ENCODE data around the genes BEST4 and HECTD3.

- RRBS: no CpG with 5 or more reads among the region's 37 CpGs
Observed at GRCh38 chr1:44408376-44409336, 3.6 kb downstream of the RNF220 start.

- RRBS: no CpG with 5 or more reads among the region's 5 CpGs
Observed at GRCh38 chr1:44496552-44496939, 91.5 kb downstream of the RNF220 start.

DNA sequence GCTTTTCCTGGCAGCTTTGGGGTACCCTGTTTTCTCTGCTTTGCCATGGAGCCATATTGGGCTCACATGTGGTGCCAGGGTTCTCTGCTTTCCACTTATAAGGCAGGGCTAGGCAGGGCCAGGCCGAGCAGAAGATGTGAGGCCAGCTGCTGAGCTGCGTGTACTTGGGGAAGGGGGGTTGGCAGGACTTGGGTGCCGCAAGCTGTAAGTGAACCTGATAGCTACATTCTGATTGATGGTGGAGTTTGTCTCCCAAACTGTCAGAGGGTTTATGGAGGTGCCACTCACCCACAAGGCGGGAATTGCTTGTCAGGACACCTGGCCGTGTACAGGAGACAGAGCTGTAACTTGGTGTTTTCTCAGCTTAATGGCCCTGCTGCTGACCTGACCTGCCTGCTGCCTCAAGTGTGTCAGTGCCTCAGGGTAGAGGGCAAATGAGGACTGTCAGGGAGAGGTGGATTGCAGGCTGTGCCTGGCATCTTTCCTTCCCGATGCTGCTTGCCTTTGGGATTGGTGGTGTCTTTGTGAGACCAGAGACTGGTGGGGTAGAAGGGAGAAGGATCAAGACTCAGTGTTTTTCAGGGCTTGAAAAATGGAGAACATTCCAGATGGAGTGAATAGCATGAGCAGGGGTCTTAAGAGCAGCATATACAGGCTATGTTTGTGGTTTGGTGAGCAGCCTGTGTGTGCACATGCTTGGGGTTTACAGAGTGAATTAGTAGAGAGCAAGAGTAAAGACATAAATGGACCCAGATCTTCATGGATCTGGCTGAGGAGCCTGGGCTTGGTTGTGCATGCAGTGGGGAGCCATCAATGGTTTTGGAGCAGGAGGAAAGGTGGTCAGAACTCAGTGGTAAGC is 31.4 kb downstream of the TMEM53 start:
- RRBS: no CpG with 5 or more reads among the region's 6 CpGs

- RRBS: 84% methylated on average over 10 of the region's 29 CpGs
Observed at GRCh38 chr1:44644877-44646023, 29.0 kb downstream of the TMEM53 start.

- RRBS: no CpG with 5 or more reads among the region's 12 CpGs
Observed at GRCh38 chr1:44673732-44673978, 626 bp downstream of the TMEM53 start.

GRCh38 chr1:44746129-44746658 is 6.6 kb downstream of the KIF2C start:
- RRBS: no CpG with 5 or more reads among the region's 5 CpGs

GRCh38 chr1:44784778-44785527 is 3.0 kb downstream of the BEST4 start:
- RRBS: no CpG with 5 or more reads among the region's 13 CpGs

DNA sequence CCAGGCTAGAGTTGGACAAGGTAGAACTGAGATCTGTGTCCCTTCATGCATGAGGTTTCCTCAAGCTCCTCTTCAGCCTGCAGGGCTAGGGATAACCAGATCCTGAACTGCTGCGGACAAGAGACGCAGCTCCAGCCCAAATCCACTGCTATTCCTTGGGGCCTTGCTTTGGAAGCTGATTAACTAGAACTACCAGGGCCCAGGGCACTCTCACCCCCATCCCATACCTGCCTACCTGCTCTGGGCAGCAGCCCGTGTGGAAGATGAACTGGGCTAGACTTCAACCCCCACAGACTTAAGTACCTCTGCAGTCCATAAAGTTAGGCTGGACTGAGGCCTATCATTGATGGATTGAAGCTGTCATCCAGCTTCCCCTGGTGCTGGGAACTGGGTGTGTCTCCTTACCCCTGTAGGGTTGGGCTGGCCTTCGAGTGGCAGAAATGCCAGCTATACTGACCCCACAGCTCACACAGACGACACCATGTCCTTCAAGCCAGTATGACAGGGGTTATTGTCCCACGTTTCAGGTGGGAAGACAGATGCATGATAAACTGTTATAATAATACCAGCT is at the start of gene BEST4:
Gene BEST4, minus strand, starts transcription at position 270 of the 571 bp plus-strand sequence.
- RRBS: no CpG with 5 or more reads among the region's 6 CpGs

GRCh38 chr1:44806329-44806726 is 823 bp downstream of the DYNLT4 start:
- RRBS: 94% methylated on average over 14 of the region's 29 CpGs

- RRBS: 4% methylated on average over 19 of the region's 34 CpGs
Observed at GRCh38 chr1:45011115-45011800, at the start of gene HECTD3. Gene HECTD3, minus strand, starts transcription at chr1:45011324.

DNA sequence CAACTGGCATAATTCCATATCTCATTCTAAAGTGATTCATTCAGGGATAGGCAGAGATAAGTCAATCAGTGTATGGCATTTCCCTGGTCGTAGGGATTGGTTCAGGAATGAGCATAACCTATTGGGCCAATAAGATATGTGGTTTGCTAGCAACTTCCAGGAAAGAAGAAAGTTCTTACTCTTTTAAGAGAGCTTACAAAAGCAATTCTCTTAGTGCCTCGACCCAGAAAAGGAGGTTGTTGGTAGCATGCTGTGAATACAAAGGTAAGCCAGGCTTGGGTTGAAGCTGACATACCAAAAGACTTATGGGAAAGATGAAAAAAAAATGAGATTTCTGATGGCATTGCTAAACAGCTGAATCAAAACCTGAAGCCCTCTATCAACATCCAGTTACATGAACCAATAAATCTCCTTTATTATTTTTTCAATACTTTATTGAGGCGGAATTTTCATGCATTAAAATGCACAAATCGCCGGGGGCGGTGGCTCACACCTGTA is 4.9 kb upstream of the ZSWIM5 start:
- RRBS: no CpG with 5 or more reads among the region's 6 CpGs

DNA sequence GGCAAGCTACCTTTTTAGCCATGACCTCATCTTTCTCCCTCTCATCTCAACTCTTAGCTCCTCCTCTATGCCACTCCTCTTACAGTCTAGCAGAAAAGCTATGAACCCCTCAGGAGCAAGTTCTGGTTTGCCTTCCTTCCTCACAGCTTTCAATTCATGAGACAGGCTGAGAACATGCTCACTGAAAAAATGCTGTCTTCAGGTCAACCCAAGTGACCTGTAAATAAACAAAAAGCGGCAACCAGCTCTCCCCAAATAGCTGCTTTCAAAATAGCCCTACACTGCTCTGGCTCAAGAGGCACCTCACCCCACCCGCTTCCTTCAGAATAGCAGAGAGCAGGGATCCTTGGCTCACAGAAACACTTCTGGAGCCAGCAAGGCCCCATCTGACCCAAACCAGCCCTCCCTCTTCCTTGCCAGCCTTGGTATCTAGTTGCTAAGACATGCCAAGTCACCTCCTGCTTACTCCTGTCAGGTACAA is 8.8 kb downstream of the TOE1 start:
- RRBS: no CpG with 5 or more reads among the region's 2 CpGs

DNA sequence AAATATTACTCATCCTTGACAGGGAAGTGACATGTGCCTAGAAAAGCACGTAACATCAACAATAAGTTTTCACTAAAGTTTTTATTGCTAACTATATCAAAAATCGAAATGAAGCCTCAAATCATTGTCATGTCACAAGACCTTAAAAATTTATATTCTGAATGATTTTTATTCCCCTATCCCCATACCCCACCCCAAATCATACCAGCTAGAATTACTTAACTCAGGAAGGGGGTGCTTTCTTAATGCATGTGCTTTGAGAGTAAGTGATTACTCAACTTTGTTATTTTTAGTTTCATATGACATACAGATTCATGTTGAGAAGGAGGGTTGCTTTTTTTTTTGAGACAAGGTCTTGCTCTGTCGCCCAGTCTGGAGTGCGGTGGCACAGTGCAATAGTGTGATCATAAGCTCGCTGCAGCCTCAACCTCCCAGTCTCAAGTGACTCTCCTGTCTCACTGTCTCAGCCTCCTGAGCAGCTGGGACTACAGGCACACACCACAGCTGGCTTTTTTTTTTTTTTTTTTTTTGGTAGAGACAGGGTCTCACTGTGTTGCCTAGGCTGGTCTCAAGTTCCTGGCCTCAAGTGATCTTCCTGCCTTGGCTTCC is 53.9 kb downstream of the TOE1 start:
- RRBS: no CpG with 5 or more reads among the region's 5 CpGs

GRCh38 chr1:45509323-45510503 is 9.6 kb downstream of the MMACHC start:
- RRBS: no CpG with 5 or more reads among the region's 15 CpGs

GRCh38 chr1:45521303-45521644 is 410 bp downstream of the PRDX1 start:
- RRBS: 5% methylated on average over 12 of the region's 24 CpGs

DNA sequence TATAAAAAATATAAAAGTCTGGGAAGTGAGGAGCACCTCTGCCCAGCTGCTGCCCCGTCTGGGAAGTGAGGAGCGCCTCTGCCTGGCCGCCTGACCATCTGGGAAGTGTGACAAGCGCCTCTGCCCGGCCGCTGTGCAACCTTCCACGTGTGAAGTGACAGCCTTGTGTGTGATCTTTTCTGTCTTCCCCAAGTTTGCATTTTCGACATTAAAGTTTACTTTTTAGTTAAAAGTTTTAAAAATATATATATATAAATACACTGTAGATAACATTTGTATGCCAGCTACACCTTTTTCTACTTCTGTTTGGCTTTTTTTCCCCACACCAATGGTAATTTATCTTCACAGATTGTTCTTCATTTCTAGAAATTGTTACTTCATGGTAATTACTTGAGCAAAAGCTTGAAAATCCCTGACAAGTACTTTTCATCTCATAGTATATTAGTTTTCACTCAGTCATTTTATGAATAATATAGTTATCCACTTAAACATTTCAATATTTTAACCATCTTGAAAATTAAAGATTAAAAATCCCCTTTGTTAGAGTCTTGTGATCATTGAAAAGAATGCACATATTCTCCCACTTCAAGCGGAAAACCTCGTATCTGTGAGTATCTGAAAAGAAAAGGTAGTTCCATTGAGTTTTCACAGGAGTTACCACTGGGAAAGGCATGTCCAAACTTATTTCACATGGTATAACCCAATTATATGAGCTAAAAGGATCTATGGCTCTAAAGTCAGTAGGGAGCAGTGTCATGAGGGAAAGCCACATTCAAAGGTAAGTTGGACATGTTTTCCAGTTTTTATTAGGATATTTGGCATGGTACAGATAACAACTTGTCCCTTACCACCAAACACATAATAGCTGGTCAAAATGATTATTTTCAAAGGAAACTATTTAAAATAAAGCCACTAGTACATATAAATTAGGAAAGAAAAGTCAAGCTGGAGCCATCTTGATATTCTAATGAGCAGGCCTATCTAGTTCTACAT is 6.2 kb downstream of the TMEM69 start:
- RRBS: no CpG with 5 or more reads among the region's 10 CpGs

GRCh38 chr1:45969525-45970366 is 162.7 kb downstream of the PIK3R3 start:
- RRBS: no CpG with 5 or more reads among the region's 3 CpGs

- RRBS: no CpG with 5 or more reads among the region's 4 CpGs
Observed at GRCh38 chr1:45972432-45973033, 159.9 kb downstream of the PIK3R3 start.

- RRBS: no CpG with 5 or more reads among the region's 18 CpGs
Observed at GRCh38 chr1:46036525-46037708, 95.5 kb downstream of the PIK3R3 start.

GRCh38 chr1:46093678-46093923 is 38.8 kb downstream of the PIK3R3 start:
- RRBS: no CpG with 5 or more reads among the region's 2 CpGs

Data from islet of Langerhans (tissue), 1 donor.